Metanephros (tissue), 2 donors: Measurements from ENCODE around the genes ABHD17A and IZUMO4.

GRCh38 chr19:1856505-1857179 lies 6.7 kb downstream of the KLF16 start:
- RAMPAGE, long total RNA = no peak

- RAMPAGE, long total RNA = no peak
These were observed 8.0 kb downstream of the ABHD17A start for GRCh38 chr19:1877098-1877814.

- RAMPAGE, long total RNA = no peak
These were observed at the start of gene ABHD17A for GRCh38 chr19:1885399-1885892. ABHD17A (minus strand) TSS chr19:1885496.

GRCh38 chr19:1958782-1959056 lies 17.7 kb downstream of the CSNK1G2 start:
- RAMPAGE, long total RNA = no peak

DNA sequence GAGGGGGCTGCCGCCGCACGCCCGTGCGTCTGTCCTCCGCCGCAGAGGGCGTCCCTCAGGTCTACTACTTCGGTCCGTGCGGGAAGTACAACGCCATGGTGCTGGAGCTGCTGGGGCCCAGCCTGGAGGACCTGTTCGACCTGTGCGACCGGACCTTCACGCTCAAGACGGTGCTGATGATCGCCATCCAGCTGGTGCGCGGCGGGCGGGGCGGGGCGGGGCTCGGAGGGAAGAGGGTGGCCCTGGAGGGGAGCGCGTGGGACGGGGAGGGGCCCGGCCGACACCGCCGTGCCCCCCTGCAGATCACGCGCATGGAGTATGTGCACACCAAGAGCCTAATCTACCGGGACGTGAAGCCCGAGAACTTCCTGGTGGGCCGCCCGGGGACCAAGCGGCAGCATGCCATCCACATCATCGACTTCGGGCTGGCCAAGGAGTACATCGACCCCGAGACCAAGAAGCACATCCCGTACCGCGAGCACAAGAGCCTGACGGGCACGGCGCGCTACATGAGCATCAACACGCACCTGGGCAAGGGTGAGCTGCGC lies 36.9 kb downstream of the BTBD2 start:
- RAMPAGE, long total RNA = no peak

GRCh38 chr19:1997894-1998446 lies 17.5 kb downstream of the BTBD2 start:
- RAMPAGE, long total RNA = no peak

- RAMPAGE, long total RNA = no peak
These were observed 1.3 kb downstream of the MKNK2 start for GRCh38 chr19:2049398-2050518.

GRCh38 chr19:2096831-2097076 lies at the start of gene IZUMO4:
IZUMO4 (plus strand) TSS chr19:2096915.
- RAMPAGE, long total RNA = no peak

DNA sequence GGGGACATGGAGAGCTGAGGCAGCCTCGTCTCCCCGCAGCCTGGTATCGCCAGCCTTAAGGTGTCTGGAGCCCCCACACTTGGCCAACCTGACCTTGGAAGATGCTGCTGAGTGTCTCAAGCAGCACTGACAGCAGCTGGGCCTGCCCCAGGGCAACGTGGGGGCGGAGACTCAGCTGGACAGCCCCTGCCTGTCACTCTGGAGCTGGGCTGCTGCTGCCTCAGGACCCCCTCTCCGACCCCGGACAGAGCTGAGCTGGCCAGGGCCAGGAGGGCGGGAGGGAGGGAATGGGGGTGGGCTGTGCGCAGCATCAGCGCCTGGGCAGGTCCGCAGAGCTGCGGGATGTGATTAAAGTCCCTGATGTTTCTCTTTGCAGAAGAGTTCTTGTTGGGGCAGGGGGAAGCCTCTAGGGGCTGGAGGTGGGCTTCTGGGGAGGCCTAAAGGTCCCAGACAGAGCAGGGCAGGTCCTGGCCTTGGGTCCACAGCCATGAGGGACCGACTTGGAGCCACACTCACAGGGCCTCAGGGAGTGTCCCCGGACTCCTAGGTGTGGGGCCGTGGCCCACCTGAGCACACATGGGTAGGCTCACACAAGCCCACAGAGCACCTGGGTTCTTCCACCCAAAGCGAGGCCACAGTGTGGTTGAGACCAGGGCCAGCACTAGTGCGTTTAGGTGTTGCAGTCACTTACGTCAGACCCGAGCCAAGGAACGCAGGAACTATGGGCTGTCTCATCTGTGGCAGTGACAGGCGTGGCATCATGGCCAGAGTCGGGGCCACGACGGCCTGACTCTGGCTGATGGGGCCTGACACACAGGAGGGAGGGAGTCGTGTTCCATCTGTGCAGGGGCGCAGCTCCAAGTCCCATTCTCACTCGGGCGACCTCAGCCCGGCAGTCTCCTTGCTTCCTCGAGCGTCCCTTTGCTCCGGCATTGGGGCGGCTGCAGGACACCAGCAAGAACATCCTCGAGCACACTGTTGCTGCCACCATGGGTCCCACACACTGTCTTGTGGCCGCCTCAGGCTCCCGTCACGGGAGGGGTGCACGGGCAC lies 2.8 kb downstream of the IZUMO4 start:
- RAMPAGE, long total RNA = no peak

DNA sequence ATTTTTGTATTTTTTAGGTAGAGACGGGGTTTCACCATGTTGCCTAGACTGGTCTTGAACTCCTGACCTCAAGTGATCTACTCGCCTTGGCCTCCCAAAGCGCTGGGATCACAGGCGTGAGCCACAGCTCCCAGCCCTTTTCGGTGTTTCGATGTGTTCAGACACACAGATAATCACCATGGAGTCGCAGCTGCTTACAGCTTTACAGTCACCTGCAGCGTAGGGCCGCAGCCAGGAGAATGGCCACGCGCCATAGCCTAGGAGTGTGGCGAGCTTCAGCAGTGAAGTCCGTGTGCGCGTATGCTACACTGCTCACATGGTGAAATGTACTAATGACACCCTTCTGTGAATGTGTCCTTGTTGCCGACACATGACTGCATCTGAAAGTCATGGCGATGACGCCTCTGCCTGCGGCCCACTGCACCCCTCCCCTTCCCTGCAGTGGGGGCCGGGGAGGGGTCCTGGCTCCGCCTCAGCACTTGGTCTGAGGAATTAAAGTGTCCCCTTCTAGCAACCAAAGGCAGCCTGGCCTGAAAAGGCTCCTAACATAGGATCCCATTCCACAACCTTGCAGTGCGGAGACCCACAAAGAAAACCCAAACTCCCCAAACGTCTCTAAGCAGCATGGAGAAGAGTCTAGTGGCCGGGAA lies 23.6 kb downstream of the AP3D1 start:
- RAMPAGE, long total RNA = no peak

GRCh38 chr19:2129291-2129826 lies 22.0 kb downstream of the AP3D1 start:
- RAMPAGE, long total RNA = no peak

GRCh38 chr19:2132264-2133560 lies 18.7 kb downstream of the AP3D1 start:
- RAMPAGE, long total RNA = no peak

DNA sequence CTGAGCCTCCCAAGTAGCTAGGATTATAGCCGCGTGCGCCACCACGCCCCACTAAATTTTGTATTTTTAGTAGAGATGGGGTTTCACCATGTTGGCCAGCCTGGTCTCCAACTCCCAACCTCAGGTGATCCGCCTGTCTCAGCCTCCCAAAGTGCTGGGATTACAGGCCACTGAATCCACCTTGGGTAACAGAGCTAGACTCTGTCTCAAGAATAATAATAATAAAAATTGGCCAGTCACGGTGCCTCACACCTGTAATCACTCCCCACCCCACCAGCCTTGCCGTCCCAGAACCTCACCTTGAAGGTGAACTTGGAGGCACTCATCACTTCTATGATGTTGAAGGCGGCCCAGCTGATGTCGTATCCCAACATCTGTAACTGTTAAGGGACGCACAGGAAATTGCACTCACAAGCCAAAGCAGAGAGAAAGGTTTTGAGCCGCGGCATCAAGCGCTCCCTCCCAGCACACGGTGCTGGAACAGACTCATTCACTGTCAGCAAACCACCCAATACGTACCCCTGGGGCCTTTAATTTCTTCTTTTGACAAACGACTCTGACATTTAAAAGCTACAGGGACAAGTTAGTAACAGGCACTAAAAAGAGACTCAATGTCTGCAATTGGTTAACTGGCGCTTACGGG lies 13.8 kb downstream of the AP3D1 start:
- RAMPAGE, long total RNA = no peak

DNA sequence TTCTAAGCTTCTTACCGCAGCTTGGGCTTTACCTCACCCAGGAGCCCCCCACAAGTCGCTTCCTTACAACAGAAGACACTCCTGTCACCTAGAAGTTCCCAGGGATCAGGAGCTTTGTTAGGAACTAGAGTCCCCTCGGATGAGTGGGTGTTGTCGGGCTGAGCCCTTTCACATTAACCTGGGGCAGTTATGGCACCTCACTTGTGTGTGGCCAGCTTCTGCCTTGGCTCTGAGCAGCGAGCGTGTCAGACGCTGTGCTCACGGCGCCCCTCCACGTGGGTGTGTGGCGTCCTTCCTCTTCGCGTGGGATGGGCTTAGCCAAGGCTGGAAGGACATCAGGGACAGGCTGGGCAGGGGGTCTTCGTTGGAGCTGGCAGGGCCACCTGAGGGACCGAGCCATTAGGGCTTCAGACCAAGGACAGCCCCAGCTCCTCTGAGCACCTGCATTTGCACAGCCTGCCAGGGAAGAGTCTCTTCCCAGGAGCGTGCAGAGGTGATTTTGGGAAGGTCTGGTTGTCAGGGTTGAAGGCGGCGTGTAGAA lies 23.4 kb downstream of the DOT1L start:
- RAMPAGE, long total RNA = no peak

GRCh38 chr19:2253073-2253532 lies 3.1 kb downstream of the JSRP1 start:
- RAMPAGE, long total RNA = no peak

GRCh38 chr19:2446202-2446739 lies 10.5 kb downstream of the LMNB2 start:
- RAMPAGE, long total RNA = no peak

GRCh38 chr19:2476984-2477433 lies 1.1 kb downstream of the GADD45B start:
- RAMPAGE, long total RNA = no peak

DNA sequence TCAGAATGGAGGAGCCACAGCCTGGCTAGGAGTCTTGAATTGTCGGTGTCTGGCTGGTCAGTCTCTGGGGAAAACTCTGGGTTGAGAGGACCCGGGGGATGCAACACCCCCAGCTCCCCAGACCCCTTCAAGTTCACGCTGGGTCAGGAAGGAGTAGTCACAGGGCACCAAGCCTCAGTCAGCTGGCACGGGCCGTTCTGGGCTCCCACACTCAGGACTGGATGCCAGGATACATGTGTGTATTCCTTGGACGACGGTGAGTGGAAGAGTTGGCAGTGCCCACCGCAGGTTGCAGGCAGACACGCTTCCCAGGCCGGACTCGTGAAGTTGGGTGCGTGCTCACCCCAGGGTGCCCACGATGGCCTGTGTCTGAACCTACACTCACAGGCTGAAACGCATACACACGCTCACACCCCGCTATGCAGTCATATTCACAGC lies 5.5 kb downstream of the GADD45B start:
- RAMPAGE, long total RNA = no peak

DNA sequence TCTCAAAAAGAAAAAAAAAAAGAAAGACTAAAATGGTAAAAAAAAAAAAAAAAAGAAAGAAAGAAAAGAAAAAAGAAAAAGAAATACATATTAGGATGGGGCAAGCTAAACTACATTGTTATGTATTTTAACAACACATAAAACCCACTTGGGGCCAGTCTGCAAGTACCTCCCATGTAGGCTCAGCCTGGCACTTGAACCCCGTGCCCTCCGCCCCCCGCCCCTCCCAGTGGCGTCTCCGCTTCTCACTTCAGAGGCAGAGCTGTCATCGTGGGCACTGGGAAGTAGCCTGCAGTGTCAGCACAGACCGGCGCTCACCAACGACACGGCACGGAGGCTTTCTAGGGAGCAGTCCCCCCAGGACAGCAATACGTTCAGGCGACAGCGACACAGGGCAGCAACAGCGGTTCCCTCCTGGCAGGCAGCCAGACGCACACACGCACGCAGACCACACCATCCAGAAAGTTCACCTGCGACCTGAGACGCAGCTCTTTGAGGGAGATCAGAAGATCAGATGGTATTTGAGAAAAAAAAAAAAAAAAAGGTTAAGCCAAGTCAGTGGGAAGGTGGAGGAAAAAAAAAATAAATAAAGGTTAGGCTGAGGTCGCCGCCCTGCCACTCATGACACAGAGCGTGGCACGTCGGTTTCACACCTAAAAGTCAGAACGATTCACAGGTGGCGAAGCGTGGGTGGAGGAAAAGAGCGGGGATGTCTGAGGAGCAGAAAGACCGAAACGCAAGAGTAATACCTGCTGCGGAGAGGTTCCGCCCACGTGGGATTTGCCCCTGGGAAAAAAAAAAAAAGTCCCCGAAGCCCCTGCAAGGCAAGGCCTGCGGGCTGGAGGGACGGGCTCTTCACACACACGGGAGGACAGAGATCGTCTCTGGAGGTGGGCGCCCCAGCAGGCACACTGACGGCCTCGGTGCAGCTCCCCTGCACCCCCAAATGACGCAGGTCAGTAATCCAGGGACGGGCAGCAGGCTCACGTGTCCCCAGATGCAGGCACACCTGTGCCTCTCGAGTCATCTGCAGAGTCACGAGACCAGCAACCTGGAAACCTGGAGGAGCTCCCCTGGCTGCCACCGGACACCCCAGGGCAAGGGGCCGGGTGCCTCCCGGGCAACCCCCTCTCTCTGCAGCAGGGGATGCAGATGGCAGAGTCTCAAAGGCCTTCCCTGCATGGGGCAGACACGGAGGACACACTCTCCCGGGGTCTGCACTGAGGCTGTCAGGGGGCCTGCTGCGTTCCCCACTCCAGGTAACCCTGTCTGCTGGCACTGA lies 94.5 kb downstream of the GNG7 start:
- RAMPAGE, long total RNA = no peak

DNA sequence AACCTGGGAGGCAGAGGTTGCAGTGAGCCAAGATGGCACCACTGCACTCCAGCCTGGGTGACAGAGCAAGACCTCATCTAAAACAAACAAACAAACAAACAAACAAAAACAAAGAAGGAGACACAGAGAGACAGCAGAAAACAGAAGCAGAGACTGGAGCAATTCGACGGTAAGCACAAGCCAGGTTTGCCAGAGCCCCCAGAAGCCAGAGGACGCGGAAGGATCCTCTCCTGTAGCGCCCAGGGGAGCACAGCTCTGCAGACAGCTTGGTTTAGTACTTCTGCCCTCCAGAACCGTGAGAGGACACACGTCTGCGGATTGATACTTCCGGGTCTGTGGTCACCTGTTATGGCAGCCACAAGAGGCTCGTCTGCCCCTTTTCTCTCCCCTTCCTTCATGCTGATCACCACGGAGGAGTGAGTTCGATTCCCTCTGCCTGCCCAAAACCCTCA lies 80.9 kb downstream of the GNG7 start:
- RAMPAGE, long total RNA = no peak